ENCODE measurements around the genes HMGN1 and IGSF5.

DNA sequence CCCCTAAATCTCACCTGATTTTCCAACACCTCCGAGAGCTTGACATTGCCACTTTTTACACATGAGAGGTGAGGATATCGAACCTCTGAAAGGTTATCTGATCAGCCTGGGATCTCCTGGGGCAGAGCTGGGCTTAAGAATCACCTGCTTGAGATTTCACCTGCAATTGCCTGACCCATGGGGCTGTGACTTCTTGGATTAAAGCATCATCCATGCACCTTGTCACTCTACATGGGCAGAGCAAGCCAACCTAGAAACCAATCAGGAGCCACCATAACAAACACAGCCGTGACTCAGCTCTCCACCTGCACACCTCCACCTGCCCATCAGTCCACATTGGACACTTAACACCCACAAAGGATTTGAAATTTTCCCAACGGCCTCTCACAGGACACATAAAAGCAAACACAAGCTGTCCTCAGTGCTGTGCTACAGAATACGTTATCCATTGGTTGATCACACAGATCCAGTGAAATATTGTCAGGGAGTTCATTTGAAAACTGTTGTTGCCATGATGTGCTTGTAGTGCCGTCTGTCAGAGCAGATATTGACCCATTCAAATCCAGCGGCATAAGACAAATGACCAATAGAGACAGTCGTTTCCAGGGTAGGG is 35.0 kb upstream of the ETS2 start:
- PRO-cap: no peak

- PRO-cap: no peak
Measured at GRCh38 chr21:38794891-38795309, 10.8 kb upstream of the ETS2 start.

GRCh38 chr21:38797311-38797946 is 8.3 kb upstream of the ETS2 start:
- PRO-cap: no peak

- PRO-cap: no peak
Measured at GRCh38 chr21:38802592-38803633, 2.8 kb upstream of the ETS2 start.

DNA sequence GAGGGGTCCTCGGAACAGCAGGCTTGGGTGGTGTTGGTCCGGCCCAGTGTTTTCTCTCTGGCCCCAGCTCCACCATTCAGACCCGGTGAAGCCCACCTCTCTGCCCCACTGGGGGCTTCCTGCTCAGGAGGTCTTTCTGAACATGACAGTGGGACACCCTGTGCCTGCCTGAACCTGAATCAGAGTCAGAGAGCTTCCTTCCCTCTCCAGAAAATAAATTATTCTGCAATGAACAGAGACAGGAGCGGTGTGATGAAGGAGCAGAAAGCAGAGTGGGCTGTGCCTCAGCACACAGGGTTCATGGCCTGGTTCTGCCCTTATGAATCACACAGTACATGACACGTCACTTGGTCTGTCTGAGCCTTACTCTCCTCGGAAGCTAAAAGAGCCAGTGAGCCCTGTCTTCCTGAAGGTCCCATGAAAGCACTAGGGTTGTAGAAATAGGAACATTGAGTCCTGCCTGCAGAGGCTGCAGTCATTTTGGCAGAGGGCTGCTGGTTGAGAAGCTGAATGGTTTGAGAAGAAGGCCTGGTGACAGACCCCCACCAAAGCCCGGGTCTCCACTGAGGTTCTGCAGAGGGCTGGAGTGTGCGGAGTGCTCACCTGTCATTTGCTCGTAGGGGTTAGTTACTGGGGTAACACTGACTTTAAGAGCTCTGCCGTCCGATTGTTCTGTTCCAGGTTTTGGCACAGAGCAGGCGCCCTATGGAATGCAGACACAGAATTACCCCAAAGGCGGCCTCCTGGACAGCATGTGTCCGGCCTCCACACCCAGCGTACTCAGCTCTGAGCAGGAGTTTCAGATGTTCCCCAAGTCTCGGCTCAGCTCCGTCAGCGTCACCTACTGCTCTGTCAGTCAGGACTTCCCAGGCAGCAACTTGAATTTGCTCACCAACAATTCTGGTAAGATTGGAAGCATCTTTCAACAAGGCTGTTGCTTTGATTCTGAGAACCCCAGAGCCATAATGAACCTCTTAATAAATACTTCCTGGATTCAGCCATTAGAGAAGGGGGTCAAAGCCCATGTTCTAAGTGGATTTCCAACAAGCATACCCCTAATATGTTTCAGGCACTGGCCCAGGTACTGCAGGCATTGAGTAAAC is 12.4 kb downstream of the ETS2 start:
- PRO-cap: no peak

DNA sequence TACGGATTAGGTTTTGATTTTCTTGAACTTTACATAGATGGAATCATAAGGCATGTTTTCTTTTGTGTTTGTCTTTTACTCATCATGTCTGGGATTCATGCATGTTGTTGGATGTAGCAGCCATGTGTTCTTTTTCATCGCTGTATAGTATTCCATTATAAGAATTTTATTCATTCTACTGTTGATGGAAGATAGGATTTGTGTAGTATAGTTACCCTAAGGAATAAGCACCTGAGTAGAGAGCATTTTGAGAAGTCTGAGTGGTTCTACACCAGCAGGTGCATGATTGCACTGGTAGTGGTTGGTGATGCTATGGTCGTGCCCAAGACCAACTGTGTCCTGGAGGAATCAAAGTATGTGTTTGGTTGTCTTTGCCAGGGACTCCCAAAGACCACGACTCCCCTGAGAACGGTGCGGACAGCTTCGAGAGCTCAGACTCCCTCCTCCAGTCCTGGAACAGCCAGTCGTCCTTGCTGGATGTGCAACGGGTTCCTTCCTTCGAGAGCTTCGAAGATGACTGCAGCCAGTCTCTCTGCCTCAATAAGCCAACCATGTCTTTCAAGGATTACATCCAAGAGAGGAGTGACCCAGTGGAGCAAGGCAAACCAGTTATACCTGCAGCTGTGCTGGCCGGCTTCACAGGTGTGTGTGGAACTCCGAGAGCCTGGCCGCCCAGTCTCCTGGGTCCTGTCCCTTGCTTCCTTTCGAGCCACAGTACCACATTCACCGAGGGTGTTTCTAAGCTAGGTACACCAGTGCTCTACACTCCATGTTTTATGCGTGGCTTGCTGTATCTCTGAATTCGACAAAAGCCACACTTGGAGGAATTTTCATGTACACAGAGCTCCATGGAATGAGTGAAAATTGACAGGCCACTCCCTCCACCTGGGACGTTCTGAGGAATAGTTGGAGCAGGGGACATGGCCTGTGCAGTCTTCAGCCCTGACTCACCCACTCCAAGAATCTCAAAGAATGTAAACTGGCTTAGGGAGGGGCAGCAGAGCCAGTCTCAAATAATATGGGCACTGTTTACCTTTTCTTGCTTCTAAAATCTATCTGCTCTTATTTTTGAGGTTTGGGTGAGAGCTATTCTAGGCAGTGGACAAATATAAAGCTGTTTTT is 13.8 kb downstream of the ETS2 start:
- PRO-cap: no peak

GRCh38 chr21:38880242-38880668 is 74.5 kb downstream of the ETS2 start:
- PRO-cap: no peak

GRCh38 chr21:38948608-38949351 is 143.1 kb downstream of the ETS2 start:
- PRO-cap: no peak

- PRO-cap: no peak
Measured at GRCh38 chr21:38954789-38954998, 149.0 kb downstream of the ETS2 start.

- PRO-cap: no peak
Measured at GRCh38 chr21:39188726-39189099, 5.5 kb upstream of the PSMG1 start.

DNA sequence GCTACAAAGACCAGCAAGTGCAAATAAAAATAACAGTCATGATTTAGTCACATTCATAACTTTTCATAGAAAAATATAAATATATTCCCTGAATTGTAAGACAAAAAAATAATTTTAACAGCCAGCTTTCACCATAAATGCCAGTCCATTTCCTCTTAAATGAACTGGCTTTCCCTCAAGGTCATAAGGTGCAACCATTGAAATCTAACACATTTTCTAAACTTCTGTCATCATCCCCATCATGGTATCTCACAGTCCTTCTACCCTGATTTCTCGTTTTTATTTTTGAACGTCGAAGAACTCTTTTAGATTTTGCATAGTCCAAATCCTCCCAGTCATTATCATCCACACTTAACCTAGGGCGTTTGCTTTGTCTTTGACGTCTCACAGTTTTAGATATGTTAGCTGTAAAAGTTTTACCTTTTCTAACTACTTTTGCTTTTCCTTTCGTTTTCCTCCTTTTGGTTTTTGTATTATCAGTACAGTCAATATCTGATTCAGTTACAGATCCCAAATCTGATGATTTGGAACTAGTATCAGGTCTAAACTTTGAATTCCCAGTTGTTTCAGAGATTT is 12.9 kb upstream of the PSMG1 start:
- PRO-cap: no peak

DNA sequence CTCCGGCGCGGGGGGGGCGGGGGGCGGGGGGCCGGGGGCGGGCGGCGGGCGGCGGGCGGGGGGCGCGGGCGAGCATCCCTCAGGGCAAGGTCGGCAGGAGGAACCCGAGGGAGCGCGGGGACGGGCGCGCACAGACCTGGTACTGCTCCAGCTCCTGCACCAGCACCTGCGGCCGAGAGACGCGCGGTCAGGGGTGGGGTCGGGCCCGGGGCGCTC is 588 bp downstream of the BRWD1 start:
- PRO-cap: bidirectional peak, plus-strand start at position 115 of the sequence, minus-strand start outside the sequence

- PRO-cap: no peak
Measured at GRCh38 chr21:39346548-39347013, 2.3 kb downstream of the HMGN1 start.

DNA sequence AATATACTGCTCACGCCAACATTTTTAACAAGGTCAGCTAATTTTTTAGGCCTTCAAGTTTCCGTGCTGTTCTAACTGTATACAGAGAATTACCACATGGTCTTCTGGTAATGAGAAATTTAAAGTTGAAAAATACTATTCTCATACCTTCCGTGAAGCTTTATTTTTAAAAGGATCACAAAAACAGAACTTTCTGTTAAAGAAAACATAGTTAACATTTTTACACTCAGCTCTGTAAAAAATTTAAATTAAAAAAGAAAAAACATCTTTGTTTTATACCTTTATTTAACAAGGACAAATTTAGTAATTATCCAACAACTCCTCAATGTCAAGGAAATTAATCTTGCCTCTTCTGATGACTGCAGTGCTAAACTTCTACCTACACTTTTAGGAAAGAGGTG is 1.8 kb downstream of the HMGN1 start:
- PRO-cap: no peak

GRCh38 chr21:39348495-39349267 is at the start of gene HMGN1:
Gene HMGN1, minus strand, starts transcription at chr21:39349088.
- PRO-cap: bidirectional peak, plus-strand start at chr21:39348724, minus-strand start at chr21:39349054

GRCh38 chr21:39638561-39639150 is 25.9 kb downstream of the B3GALT5 start:
- PRO-cap: no peak

- PRO-cap: no peak
Measured at GRCh38 chr21:39744737-39745424, at the start of gene IGSF5. Gene IGSF5, plus strand, starts transcription at chr21:39745183.

DNA sequence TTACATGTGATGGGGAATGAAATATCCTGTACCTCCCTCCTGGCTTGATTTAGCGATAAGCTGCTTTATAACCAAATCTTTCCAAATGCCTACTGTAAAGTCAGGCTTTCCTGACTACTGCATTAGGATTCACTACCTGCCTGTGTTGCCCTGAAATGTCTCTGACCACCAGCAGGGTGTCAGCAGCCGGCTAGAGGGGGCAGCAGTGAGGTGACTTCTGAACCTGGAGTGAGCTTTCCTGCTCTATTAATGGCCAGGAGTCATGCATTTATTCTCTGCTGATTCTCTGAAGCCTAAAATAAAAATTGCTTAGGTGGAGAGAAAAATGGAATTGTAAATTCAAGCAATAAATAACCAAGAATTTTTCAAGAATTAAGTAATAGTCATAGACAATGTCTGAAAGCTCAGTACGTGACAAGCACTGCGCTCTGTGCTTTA is 2.5 kb downstream of the BACE2 start:
- PRO-cap: no peak

- PRO-cap: no peak
Measured at GRCh38 chr21:41242327-41242844, 74.2 kb upstream of the FAM3B start.

- PRO-cap: bidirectional peak, plus-strand start at chr21:41322894, minus-strand start at chr21:41322788
Measured at GRCh38 chr21:41322708-41323204, 6.2 kb downstream of the FAM3B start.